ENCODE data around the gene MATN1.

DNA sequence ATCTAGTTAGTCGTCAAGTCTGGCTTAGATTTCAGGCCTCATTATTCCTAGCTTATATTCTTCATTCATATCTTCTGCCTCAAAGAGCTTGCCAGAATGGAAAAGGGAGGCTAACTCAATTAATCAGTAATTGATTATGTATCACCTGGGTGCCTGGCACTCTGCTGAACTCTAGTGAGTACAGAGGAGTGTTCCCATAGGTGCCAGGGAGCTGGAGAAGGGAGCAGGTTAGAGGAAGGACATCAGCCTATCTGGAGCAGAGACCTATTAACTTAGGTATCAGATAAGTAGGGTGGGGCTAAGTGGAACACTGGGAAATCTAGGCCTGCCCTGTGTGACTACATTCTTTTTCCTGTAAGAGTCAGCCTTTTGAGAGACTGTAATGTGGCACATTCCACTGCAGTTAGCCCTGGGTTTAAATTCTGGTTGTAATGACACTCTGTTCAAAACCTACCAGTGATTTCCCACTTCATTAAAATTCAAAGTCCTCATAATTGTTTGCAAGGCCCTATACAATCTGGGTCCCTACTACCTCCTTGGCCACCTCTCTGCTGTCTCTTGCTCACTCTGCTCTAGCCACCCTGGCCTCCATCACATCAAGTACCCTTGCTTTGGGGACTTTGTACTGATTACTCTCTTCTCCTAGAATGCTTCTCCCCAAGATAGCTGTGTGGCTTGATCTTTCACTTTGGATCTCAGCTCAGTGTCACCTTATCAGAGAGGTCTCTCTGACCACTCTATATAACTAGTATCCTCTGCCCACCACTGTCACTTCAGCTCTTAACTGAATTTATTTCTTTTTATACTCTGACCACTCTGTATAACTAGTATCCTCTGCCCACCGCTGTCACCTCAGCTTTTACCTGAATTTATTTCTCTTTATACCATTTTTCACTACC is 12.9 kb downstream of the STX12 start:
- RRBS = no CpG with 5 or more reads among the region's 2 CpGs

DNA sequence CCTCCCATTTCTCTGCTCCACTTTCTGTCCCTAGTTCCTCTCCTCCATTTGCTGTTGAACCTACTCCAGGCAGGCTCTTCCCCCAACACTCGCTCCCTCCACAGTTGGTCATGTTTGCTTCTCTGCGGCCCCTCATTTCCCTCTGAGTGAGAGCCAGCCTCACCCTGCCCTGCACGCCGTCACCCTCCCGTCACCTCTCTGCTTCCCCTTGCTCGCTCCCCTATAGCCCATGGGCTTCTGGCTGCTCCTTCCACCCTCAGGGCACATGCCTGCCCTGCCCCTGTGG is 13.4 kb upstream of the THEMIS2 start:
- RRBS = no CpG with 5 or more reads among the region's 6 CpGs

GRCh38 chr1:27859807-27860224 is 12.5 kb upstream of the THEMIS2 start:
- RRBS = no CpG with 5 or more reads among the region's 7 CpGs

- RRBS = no CpG with 5 or more reads among the region's 2 CpGs
Observed at GRCh38 chr1:27887638-27887955, 15.3 kb downstream of the THEMIS2 start.

DNA sequence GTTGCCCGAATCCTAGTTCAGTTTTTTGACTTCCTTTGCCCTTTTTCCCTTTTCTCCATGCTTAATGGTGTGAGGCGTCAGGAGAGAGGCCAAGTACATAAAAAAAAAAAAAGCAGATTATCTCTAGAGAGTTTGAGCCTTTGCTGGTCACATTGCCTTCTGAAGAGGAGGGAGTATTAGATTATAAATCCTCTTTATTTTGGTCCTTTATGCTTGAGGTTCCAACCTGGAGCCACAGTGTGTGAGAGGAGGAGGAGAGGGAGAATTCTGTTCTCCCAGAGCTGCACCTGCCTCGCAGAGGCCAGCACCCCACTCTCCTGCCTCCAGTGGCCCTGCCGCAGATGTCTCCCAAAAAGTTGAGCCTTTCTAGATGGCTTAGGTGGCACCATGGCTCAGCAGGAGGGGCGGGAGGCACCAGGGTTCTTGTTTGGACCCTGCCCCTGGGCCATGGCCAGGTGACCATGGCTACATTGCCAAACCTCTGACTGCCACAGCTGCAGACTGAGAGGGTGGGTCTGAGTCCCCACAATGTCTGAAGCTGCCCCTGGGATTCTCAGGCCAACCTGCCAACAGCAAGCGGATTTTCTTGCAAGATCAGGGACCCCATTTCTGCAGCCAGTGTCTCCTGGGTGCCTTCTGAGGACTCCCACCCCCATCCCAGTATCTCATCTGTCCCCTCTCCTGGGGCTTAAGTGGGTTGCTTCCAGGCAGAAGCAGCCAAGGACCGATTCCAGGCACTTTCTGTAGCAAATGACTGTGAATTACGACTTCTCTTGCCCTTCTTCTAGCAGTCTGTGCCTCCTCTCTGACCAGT is 22.2 kb downstream of the SESN2 start:
- RRBS = no CpG with 5 or more reads among the region's 8 CpGs

DNA sequence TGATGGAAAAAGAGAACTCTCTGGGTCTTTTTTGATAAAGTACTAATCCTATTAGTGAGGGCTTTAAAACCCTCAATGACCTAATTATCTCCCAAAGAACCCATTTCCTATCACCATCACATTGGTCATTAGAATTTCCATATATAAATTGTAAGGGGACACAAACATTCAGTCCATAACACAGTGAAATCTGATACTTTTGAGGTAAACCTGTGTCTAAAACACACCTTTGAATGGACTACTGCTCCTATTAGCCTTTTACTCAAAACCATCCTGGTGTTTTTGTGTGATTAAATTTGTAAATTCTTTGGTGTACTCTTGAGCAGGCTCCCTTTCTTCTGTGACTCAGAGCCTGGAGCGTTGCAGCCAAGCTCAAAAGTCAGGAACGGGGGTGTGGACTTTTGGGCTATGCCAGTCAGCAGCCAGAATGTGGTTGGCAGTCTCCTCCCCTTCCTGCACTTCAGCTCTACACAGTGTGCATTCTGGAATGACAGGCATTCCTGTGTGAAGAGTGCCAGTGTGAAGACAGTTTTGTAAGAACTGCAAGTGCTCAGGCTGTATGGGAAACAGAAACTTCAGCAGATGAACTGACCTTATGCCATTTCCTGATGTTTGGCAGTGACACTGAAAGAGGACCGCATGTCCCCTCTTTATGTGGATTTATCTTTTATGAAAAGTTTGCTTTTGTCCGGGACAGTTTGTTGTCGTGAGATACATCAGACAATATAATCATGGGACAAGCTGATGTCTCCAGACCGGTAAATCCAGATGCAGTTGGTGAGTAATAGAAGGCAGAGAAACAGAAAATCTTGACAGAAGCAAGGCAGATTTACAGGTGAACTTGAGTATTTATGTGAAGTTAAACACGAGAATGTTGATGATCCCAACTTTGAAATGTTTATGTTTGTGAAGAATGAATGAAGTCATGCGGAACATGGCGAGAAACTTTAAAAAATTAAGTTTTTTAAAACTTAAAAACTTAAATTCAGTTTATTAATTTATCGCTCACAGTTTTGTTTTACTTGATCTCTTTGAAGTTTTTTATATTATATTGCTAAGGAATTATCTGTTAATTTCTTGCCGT is 67.8 kb upstream of the RCC1 start:
- RRBS = 3% methylated on average over 2 of the region's 11 CpGs

GRCh38 chr1:28518778-28519445 is 13.1 kb downstream of the RCC1 start:
- RRBS = no CpG with 5 or more reads among the region's 20 CpGs

DNA sequence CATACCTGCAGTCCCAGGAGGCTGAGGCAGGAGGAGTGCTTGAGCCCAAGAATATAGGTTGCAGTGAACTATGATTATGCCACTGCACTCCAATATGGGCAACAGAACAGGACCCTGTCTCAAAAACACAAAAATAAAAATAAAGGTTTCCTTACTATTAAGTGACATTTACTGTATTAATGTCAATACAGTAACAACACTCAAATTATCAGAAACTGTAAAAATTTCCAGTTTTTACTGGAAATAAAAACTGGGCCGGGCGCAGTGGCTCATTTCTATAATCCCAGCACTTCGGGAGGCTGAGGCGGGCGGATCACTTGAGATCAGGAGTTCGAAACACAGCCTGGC is 1.9 kb downstream of the TAF12 start:
- RRBS = no CpG with 5 or more reads among the region's 6 CpGs

GRCh38 chr1:28648464-28649635 is 6.0 kb upstream of the TAF12 start:
- RRBS = 5% methylated on average over 2 of the region's 44 CpGs

GRCh38 chr1:28928263-28928730 is 13.9 kb downstream of the EPB41 start:
- RRBS = no CpG with 5 or more reads among the region's 2 CpGs

GRCh38 chr1:29165430-29166227 is 16.1 kb downstream of the SRSF4 start:
- RRBS = no CpG with 5 or more reads among the region's 6 CpGs

DNA sequence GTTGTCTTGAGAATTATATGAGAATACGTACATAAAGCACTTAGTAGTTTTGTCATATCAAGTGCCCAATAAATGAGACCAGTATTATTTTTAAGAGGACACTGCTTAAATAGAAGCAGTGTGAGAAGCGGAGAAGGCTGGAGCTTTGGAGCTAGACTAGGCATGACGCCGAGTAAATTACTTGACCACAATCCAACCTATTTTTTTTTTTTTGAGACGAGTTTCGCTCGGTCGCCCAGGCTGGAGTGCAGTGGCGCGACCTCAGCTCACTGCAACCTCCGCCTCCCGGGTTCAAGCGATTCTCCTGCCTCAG is 606 bp upstream of the SRSF4 start:
- RRBS = no CpG with 5 or more reads among the region's 13 CpGs

DNA sequence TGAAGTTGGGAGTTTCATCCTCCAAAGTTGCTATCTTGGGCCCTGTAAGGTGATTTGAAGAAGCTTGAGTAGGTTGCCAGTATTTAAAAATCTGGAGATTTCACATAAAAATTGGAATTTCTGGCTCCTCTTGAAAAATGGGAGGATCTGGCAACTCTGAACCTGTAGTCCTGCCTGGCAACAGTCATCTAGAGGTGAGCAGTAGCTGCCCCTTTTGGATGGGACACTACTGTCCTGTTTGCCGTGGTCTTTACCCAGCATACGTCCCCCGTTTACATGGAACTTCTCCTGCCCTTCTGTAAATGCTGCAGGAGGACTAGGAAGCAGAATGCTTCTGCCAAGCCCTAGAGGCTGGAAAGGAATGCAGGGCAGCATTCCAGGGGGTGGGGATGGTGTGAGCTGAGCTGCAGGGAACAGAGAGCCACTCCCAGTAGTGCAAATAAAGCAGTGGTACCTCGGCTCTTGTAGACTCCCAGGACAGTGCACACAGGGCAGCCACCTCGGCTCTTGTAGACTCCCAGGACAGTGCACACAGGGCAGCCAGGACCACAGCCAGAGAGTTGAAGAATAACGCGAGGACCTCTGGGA is 35.3 kb downstream of the PTPRU start:
- RRBS = no CpG with 5 or more reads among the region's 7 CpGs

GRCh38 chr1:29709182-29710333 is 473.2 kb downstream of the PTPRU start:
- RRBS = no CpG with 5 or more reads among the region's 16 CpGs

- RRBS = no CpG with 5 or more reads among the region's 4 CpGs
Observed at GRCh38 chr1:30197534-30197933, 525.9 kb downstream of the MATN1 start.

DNA sequence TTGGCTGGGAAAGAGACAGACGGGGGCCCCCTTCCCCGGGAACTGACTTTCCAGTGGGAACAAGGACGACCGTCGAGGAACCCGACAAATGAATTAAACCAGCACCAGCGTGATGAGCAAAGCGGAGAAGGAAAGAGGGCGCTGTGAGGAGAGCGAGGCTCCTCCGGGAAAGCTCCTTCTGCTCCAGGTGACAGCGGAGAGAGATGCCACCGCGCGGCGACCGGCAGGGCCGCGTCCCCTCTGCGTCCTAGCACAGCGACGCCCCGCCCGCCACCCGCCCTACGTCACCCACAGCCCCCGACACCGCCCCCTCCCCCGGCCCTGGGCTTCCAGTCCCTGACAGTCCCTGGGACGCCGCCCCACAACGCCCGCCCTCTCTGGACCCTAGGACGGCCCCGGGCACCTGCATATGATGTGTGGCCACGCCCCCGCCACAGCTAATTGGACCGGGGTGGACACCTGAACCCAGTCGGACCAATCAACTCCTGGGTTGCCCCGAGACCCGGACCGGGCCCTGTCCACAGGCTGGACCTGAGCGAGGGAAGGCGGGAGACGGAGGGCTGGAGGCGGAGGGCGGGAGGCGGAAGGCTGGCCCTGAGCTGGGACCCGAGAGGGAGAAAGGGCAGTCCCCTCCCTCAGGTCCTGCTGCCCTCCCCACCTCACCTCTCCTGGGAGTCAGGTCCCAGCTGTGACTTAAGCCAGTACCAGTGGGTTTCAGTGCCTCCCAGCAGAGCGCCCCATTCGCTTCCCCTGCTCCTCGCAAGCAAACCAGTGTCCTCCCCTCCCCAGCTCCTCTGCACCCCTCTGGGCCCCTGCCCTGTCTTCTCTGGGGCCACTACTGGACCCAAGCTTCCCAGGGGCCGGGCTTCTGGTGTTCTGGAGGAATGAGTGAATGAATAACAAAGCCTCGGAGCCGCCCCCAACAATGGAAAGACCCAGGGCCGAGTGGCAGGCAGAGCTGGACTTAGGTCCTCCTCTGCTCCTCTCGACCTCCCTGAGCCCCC is 38.0 kb downstream of the MATN1 start:
- RRBS = 29% methylated on average over 26 of the region's 57 CpGs

GRCh38 chr1:30723393-30723741 is at the start of gene MATN1:
Gene MATN1, minus strand, starts transcription at chr1:30723585.
- RRBS = no CpG with 5 or more reads among the region's 10 CpGs

DNA sequence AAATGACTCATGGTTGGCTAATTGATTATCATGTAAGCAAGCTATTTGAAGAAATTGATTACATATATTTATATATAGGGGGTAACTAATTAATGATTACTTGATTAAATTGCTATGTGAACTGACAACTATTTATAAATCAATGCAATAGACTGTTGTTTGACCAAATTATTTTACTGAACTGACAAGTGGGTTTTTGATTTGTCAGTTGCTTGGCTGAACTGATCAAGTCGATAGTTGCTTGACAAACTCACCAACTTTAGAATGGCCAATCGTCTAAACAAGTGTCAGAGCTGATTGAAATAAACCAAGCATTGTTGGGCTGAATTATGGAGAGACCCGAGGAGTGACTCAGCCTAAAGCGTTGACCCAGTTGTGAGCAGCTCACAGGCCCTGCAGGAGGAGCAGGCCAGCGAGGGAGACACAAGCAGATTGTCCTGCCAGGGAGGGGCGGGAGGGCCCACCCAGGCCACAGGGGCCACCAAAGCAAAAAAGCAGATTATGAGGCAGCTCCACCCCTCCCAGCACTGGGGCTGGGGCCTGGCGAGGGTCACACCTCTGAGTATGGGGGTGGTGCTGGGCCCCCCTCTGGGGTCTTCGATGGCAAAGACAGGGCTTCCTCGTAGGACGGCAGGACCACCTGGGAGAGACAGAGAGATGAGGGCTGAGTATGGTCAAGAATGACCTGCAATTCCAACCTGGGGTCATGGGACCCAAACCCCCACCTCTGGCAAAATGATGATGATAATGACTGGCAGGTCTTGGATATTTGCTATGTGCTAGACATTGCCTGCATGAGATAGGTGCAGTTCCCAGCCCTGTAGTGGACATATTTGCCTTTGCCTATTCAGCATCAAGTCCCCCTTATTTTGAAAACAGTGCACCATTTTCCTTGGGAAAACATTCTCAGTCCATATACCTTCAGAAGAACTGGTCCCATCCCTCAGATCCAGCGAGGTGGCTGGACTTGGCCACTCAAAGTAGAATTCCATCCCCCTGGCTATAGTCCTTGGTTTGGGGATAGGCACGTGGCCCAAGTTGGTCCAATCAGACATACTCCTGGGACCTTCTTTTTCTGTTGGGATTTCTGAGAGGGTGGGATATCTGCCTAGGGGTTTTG is 10.3 kb upstream of the MATN1 start:
- RRBS = no CpG with 5 or more reads among the region's 12 CpGs

DNA sequence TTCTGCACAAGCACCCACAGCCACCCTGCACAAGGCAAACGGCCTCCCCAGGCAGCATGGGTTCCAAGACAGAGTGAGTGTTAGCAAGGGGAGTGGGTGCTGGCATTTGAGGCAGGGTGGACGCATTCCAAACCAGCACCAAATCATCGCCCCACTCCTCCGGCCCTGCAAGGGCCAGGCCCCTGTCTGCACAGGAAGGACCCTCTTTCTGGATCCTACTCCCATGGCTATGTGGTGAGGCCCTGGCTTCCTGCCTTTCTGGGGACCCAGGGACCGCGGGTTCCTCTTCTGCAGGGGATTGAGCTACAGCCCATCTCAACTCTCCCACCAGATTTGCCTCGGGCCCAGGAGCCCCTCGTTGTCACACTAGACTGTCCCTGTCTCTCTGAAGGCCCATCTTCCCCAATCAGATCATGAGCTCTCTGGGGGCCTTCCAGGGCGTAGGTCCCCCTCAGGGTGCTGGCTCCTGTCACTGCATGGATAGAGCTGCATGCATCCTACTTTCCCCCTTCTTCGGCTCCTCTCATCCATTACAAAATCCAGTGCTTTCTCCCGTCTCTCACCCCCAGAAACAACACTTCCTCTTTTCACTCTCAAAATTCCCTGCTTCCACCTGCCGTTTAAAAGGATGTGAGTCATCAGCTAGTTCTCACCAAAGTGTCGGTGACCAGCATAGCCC is 16.7 kb downstream of the LAPTM5 start:
- RRBS = no CpG with 5 or more reads among the region's 13 CpGs

DNA sequence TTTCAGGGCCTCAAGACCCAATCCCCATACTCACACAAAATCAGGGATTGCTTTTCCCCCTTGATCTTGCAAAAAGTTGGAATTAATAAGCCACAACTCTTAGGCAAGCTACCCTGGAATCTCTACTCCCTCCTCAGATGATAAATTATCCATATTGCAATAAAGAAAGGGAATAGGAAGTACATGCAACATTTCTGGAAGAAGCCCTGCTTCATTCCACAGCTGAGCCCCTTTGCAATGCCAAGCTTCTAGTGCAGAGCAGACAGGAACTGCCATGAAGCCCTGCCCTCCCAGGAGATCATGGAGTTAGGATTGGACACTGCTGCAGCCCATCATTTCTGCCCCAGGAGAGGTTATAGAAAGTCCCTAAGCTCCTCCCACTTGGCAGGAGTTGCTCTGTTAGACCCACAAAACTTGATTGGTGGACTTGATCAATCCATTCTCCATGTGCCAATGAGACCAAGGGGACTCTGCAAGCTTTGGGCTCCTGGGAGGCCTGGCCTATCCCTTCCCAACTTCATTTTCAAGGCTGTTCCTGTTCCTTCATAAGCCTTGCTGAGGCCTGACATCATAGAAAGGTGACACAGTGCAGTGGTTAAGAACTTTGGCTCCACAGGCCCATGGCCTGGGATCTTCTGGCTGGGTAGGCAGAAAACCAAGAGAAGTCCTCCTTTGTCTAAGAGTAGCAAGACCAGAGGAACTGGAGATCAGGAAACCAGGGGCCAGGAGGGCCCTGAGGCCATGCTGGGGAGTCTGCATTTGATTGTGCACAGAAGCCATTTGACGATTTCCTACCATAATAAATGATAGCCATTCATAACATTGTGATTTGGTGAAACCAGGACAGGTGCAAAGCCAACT is 1.3 kb upstream of the LAPTM5 start:
- RRBS = no CpG with 5 or more reads among the region's 1 CpG